Metastatic Lung Carcinoma in the Adrenal Gland (tissue), 1 donor: ENCODE measurements around the gene EPS15.

- PRO-cap, result no peak
Observed at GRCh38 chr1:51325864-51326791, 4.2 kb downstream of the TTC39A start.

DNA sequence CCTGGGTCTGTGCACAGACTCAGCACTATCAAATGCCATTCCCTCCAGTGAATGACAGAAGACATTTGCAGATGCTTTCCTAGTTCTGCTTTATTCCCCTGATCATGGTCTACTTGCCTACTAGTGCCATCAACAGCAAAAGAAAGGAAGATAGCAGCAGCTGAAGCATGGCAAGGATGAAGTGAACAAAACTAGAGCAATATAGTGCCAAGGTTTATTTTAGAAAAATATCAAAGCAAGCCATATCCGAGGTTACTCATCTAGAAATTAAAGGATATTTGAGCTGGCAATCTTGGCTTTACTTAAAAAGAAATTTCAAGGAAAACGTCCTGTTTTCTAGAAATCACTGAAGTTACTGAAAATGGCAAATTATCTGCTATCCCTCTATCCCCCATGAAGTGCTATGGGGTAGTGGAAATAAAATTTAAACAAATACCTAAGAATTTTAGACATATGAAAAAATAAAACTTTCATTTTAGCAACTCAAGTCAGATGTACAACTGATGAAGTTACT lies 85.9 kb upstream of the TTC39A start:
- PRO-cap, result no peak

DNA sequence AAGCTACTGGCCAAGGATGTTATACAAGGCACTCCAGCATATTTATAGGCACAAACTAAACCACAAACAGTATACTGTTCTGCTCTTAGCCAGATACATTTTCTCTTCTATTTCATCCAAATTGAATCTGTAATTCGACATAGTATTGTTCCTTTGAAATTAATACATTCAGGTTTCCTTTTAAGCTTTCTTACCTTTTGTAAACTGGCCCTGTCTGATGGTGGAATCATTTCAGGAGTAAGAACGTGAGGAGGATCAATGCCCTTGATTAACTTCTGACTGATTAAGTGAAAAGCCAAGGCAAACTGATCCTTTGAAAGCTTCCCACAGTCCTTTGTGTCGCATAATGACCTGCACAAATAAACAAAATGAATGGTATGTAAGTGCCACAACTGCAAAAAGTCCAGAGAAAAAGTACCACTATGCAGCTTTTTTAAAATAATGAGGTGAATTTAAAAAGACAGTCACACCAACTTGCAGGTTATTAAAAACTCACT lies 74.3 kb downstream of the EPS15 start:
- PRO-cap, result no peak

GRCh38 chr1:51499429-51500087 lies 19.5 kb downstream of the EPS15 start:
- PRO-cap, result no peak

DNA sequence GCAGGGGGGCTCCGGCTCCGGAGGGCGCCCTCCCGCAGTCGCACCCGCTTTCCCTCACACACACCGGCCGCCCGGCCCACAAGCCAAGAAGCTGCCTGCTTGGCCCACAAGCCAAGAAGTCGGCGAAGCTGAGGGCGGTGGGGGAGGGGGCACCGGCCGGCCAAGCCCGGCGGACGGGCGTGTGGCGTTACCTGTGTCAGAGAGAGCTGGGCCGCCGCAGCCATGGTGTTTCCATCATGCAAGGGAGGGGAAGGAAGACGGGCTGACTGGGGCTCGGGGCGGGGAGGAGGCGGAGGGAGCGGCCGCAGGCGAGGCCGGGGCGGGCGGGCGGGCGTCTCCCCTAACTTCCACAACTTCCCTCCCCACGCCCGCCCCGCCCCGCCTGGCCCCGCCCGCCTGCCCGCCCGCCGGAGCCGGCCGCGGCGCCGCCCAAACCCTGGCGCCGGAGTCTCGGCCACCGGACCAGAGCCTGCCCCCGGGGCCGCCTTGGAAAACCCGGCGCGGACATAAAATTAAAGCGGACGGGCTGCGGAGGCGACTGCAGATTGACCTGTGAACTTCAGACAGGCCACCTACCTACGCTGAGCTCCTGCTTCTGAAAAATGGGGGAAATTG lies at the start of gene EPS15:
Gene EPS15, minus strand, starts transcription at position 259 of the 615 bp plus-strand sequence.
- PRO-cap, result unidirectional peak, minus-strand start at position 208 of the sequence; unidirectional peak, minus-strand start at position 238 of the sequence

DNA sequence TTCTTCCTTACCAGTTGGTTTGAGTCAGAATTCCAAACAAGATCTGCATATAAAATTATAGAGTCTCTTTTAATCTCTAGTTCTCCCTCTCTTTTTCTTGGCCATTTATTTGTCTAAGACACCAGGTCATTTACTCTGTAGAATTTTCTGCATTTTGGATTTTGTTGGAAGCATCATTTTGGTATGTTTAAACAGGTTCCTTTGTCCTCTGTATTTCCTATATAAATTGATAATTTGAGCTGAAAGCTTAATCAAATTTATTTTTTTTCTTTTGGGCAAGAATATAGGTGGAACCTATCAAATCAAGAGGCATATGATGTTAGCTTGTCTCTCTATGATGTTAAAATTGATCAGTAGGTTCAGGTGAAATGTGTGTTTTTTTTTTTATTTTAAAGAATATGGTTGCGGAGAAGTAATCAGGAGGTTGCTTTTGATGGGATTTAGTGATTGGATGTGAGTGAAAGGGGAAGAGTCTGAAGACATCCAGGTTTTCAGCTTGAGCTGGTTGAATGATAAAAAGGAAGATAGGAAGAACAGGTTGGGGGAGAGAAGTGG lies 4.8 kb downstream of the OSBPL9 start:
- PRO-cap, result no peak

GRCh38 chr1:52006179-52006917 lies 15.8 kb upstream of the RAB3B start:
- PRO-cap, result no peak

- PRO-cap, result no peak
Observed at GRCh38 chr1:52007061-52007714, 16.7 kb upstream of the RAB3B start.

- PRO-cap, result no peak
Observed at GRCh38 chr1:52032575-52033650, 697 bp downstream of the KTI12 start.

- PRO-cap, result no peak
Observed at GRCh38 chr1:52348494-52349680, 17.1 kb downstream of the CC2D1B start.

GRCh38 chr1:52357401-52358097 lies 8.5 kb downstream of the CC2D1B start:
- PRO-cap, result no peak

DNA sequence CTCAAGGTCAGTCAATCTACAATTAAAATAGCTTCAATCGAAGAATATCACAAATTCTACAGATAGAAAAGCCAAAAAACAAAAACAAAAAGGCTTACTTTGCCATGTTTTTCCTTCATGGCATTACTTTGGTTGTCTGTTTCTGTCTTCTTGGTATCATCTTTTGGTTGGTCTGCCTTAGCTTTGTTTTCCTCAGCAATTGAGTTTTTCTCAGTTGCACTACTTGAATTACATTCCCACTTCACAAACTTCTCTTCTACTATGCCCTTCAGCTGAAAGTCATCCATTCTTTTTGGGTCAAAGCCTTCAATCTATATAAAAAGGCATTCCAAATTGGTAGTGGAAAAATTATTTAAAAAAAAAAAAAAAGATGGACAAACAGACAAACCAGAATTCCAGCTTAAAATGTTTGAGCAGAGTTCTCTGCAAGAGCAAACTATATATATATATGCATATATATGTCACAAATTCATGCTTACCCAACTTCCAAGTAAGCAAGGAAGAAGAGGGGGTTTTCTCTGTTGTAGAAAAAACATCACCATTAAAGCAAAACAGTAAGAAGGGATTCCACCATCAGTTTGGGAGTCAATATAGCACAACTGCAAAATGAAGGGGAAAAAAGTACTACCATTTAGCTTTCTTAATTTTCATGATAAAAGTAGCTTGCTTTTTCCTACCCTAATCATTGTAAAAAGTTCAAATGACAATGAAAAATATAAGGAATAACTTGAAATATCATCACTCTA lies 71.4 kb downstream of the TUT4 start:
- PRO-cap, result no peak

DNA sequence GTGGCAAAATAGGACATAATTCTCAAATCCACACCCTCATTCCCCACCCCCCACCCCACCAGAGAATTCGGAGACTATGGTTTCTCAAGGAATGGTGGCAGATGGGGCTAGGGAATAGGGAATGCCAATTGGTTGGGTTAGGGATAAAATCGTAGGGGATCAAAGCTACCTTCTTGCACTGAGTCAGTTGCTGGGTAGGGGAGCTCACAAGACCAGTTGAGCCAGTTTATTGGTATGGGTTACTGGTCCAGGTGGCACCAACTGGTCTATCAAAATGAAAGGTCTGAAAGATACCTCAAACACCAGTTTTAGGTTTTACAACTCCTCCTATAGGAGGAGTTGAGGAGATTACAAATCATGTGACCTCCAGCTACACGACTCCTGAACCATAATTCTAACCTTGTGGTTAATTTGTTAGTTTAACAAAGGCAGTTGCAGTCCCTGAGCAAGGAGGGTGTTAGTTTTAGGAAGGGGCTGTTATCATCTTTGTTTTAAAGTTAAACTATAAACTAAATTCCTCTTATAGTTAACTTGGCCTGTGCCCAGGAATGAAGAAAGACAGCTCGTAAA lies 2.4 kb downstream of the SHISAL2A start:
- PRO-cap, result no peak

GRCh38 chr1:52636487-52637477 lies 3.8 kb downstream of the SHISAL2A start:
- PRO-cap, result no peak

DNA sequence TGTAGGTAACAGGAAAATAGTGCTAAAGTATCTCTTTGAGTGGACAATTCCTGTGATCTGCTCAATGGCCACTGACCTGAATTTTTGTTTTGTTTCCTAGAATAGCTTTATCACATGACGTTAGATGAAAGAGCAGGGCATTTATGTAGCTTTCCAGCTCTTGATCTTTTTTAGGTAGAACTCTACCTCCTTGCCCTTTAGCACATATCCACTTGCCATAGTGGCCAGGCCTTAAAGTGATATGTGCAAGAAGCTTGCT lies 13.8 kb downstream of the ZYG11B start:
- PRO-cap, result no peak

GRCh38 chr1:52813237-52814167 lies 29.1 kb upstream of the ZYG11A start:
- PRO-cap, result no peak

GRCh38 chr1:52914336-52914904 lies 7.1 kb downstream of the ECHDC2 start:
- PRO-cap, result no peak

- PRO-cap, result no peak
Observed at GRCh38 chr1:52917011-52917649, 4.4 kb downstream of the ECHDC2 start.

DNA sequence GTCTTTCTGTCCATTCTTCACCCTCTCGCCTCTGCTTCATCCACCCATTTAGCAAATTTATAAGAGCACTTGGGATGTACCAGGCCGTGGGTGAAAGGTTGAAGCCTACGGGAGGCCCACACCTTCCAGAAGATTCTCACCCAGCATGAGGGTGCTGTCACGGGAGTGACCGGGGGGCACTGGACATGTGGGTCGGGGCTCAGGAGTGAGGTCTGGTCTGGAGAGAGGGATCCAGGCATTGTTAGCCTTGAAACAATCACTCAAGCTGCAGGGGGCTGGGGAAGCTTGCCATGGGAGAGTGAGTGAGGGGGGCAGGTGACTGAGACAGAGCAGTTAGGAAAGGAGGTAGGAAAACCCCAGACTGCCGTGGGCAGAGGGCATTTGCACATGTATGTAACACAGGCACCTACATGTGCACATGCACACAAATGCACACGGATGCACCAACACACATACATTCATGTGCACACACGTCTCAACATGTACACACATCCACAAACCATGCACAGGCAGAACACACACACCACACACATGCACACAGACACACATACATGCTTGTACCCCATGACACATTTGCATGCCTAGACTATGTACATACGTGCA lies 20.3 kb downstream of the PODN start:
- PRO-cap, result no peak

GRCh38 chr1:53196040-53196471 lies 568 bp upstream of the CPT2 start:
- PRO-cap, result no peak